Prostate gland (tissue), 2 donors: ENCODE results near the gene LAMB4.

DNA sequence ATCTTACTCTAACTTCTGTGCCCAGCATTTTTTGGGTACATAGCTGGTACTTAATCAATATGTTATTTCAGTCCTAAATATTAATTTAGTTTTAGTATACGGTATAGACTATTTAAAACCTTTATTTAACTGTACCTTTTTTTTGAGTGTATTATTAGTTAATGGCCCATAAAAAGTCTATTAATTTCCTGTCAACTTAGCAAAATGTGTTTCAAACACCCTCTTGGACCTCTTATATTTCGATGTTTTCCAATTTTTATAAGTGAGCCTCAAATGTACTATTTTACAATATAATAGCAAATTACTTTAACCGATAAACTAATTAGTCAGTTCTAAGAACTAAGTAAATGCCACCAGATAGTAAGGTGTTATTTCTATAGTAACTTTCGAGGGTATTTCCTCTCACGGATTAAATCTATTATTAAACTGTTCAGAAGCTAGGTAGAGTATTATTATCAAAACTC, 13.3 kb downstream of the NAMPT start:
- PRO-cap = no peak
- RAMPAGE, long total RNA, 2 experiments = no peak in any of the 2 experiments

- PRO-cap = no peak
- RAMPAGE, long total RNA, 2 experiments = no peak in any of the 2 experiments
Observed at GRCh38 chr7:106287713-106288051, 2.9 kb upstream of the NAMPT start.

GRCh38 chr7:106327314-106327700, 42.5 kb upstream of the NAMPT start:
- PRO-cap = no peak
- RAMPAGE, long total RNA, 2 experiments = no peak in any of the 2 experiments

DNA sequence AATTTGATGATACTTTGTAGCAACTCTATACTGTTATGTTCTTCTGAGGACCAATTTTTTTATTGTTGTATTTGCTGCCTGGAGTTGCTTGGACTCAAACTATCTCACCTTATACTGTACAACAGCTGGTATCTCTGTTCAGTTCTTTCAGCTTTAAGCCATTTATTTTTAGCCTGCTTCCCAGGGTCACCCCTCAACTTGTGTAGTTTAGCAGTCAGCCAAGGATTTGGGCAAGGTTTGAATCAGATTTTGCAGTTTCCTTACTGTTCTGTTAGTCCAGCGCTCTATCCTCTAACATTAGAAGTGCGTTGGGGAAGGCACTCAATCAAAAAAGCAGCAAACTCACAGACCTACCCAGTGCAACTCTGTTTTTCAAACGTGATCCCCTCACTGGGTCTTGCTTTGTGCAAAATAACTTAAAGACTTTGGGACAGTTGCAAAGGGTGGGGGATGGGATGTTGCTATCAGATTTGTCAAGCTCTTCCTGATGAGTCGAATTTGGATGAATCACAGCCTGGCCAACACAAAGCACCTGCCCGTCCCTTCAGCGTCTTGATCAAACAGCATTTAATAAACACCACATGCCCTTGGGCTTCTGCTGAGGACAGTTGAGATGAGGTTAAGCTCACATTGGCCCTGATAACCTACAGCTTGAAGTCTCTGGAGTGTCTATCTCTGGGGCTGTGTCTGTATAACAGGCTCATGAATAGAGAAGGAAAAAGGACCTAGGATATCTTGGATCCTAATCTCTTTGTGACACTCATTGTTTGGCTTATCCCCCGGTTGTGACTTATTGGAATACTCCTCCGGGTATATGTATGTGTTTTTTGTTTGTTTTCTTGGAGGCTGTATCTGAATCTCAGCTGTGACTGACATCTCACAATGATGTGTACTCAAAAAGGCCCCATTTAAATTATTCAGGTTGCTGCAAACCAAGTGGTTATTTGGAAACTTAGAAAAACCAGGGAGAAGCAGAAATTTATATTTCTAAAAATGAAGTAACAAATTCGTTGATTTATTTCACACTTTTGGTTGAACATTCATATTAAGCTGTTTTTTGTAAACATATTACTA, 132.5 kb upstream of the NAMPT start:
- PRO-cap = no peak
- RAMPAGE, long total RNA, 2 experiments = no peak in any of the 2 experiments

GRCh38 chr7:106418809-106419212, 134.0 kb upstream of the NAMPT start:
- PRO-cap = no peak
- RAMPAGE, long total RNA, 2 experiments = no peak in any of the 2 experiments

GRCh38 chr7:106420731-106421293, 136.0 kb upstream of the NAMPT start:
- PRO-cap = no peak
- RAMPAGE, long total RNA, 2 experiments = no peak in any of the 2 experiments

- PRO-cap = no peak
- RAMPAGE, long total RNA, 2 experiments = no peak in any of the 2 experiments
Observed at GRCh38 chr7:106460436-106461395, 175.9 kb upstream of the NAMPT start.

- PRO-cap = no peak
- RAMPAGE, long total RNA, 2 experiments = no peak in any of the 2 experiments
Observed at GRCh38 chr7:107014599-107015228, 29.8 kb upstream of the PRKAR2B start.

- PRO-cap = no peak
- RAMPAGE, long total RNA, 2 experiments = no peak in any of the 2 experiments
Observed at GRCh38 chr7:107608860-107609444, 28.9 kb downstream of the BCAP29 start.

DNA sequence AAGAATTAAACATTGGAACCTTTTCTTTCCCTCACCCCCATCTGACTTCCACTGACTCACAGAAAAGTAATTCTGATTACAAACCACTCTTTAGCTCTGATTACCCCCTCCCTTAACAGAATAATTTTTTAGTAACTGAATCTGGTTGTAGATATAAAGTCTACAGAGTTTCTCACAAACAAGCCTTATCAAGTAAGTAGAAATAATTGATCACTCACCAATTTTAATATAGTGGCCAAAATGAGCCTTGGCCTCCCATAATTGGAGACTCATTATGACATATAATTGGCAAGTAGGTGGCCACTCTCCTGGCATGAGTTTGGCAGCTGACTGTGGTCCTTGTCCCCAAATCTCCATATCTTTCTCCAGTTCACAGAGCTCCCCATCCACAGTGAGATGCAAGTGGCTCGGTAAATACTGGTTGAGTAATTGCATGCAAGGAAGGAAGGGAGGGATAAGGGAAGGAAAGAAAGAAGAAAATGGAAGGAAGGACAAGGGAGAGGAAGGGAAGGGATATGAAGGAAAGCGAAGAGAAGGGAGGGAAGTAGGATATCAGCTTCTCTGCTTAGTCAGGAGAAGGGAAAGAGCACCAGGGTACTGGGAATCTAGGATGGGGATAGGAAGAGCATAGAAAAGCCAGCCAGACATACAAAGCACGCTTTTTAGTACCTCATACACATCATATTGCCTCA, 32.2 kb downstream of the SLC26A4 start:
- PRO-cap = no peak
- RAMPAGE, long total RNA, 2 experiments = no peak in any of the 2 experiments

DNA sequence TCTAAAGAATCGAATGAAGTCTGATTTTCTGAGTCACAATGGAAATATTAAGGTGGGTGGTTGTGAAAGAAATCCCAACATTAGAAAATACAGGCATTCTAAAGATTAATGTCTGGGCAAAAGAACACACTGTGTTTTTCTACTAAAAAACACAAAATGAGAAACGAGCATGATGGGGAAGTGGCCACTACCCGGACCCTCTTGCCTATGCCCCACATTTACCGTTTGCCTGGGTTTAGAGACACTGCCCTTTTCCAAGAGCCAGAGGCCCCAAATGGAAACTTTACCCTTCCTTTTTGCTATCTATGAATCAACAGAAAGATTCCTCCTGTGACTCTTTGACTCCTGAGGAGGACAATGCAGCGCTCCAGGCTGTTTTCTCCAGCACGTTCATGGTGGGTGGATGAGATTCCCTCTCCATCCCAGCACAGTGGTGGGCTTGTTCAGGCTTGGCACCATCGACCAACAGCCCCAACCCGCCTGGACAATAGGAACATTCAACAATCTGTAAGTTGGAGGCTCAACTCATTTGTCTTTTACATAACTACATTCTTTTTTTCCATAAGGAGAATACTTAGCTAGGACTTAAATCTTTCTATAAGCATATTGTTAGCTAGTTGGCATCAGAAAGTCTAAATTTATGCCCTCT, 55.8 kb downstream of the DLD start:
- PRO-cap = no peak
- RAMPAGE, long total RNA, 2 experiments = no peak in any of the 2 experiments

GRCh38 chr7:108094272-108094726, 35.9 kb downstream of the LAMB4 start:
- PRO-cap = no peak
- RAMPAGE, long total RNA, 2 experiments = no peak in any of the 2 experiments

- PRO-cap = no peak
- RAMPAGE, long total RNA, 2 experiments = no peak in any of the 2 experiments
Observed at GRCh38 chr7:108130164-108130474, at the start of gene LAMB4. TSS of gene LAMB4 (minus strand) at chr7:108130361.

DNA sequence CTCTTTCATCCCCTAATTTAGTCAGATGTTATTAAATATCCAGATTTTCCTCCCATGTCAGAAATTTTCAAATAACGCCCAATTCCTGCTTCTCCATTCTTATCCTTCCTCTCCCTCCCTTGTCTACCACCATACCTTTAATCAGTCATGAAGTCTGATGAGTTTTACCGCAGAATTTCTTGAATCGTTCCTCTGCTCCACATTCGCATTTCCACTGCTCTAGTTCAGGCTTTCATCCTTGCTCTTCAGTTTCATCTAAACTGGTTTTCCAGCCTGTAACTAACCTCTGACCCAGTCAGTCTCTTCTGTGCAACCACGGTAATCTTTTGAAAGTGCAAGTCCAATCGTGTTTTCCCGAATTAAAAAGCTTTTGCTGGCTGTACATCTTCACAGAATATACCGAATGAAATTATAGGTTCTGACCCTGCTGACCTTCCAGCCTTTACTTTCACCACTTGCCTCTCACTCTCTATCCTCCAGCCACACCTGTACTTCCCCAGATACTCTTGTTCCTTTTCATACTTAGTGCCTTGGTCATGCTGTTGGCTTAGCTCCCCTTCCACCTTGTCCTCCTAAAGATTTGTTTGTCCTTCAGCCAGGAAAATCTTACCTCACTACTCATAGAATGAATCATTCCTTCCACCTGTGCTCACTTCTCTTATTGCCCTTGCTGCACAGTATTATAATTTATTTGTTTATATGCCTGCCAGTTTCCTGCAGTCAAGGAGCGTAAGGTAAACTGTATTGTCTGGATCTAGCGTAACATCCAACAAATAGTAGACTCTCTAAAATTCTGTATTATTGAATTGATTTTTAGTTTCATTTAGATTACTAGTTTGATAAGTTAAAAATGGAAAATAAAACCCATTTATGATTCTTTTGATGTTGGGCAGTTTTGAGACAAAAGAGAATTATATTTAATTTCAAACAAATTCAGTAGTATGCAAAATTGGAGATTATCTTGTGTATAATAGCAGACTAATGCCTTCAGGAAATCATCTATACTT, 2.3 kb upstream of the PNPLA8 start:
- PRO-cap = no peak
- RAMPAGE, long total RNA, 2 experiments = no peak in any of the 2 experiments

- PRO-cap = no peak
- RAMPAGE, long total RNA, 2 experiments = no peak in any of the 2 experiments
Observed at GRCh38 chr7:110534124-110534900, 556.6 kb upstream of the LRRN3 start.

DNA sequence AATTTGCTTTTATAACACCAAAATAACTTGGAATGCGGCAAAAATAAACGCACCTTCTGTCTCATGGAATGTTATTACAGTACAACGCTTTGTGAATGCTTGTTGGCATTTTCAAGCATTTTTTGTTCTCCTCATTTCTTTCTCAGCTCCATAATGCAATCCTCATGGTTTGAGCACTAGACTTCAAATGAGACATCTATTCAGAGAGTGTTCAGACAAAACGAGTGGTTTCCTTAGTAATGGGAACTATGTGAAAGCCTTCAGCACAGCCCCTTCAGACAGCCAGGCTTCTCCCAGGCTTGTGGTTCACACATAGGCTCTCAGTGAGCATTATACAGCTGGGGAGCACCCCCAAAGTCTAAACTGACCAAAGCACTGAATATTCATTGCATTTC, 8.6 kb upstream of the LRRN3 start:
- PRO-cap = no peak
- RAMPAGE, long total RNA, 2 experiments = no peak in any of the 2 experiments

- PRO-cap = no peak
- RAMPAGE, long total RNA, 2 experiments = no peak in any of the 2 experiments
Observed at GRCh38 chr7:111393208-111393921, 168.9 kb downstream of the IMMP2L start.

GRCh38 chr7:111556872-111557605, 5.3 kb downstream of the IMMP2L start:
- PRO-cap = no peak
- RAMPAGE, long total RNA, 2 experiments = no peak in any of the 2 experiments

DNA sequence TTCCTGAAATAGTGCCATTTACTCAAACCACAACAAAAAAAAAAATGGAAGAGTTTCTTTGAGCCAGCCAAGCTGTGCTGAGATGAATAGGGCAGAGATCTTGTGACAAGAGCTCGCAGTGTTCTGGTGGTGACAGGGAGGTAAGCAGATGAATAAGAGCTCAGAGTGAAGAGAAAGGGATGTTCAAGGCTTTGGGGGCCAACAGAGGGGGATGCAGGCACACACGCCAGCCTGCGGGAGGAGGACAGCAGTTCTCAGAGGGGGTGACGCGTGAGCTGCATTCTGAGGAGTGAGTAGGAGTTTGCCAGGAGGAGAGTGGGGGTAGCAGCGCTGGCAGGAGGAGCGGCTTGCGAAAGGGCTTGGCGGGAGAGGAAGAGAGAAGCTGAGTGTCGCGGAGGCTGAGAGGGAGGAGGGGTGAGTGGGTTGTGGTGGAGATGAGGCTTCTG, 194.5 kb upstream of the IMMP2L start:
- PRO-cap = no peak
- RAMPAGE, long total RNA, 2 experiments = no peak in any of the 2 experiments

DNA sequence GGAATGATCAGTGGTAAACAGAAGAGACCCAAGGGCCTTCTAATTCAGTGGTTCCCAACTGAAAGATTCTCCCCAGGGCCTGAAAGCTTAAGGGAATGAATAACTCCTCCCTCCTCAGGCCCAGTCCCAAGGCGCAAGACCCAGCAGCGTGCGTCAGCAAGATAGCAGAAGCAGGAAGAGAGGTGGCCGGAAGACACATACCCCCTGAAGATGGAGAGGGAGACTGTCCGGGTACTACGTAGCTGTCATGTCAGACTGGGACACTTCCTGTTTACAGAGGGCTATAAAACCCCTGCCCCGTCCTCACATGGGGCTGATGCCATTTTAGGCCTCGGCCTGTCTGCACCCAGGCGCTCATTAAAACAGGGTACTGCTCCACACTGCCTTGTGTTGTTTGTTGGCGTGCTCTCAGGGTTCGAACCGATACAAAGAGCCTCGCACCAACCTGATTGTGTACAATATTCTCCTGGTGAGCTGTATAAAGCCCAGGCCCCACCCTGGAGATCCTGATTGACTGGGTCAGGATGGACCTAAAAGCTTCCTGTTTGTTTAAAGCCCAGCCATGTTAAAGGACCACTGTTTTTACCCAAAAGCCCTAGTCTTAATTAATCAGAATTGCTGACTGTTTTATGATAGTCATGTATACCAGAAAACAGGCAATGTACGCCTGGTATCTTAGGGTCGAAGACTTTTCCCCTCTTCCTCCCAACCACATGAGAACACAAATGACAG, 251.6 kb downstream of the DOCK4 start:
- PRO-cap = no peak
- RAMPAGE, long total RNA, 2 experiments = no peak in any of the 2 experiments